Cardiac ventricle fibroblast (primary cell): Measurements from ENCODE around the genes GAGE12C, GAGE12D, NUDT11, MAGED1 and SSX7.

DNA sequence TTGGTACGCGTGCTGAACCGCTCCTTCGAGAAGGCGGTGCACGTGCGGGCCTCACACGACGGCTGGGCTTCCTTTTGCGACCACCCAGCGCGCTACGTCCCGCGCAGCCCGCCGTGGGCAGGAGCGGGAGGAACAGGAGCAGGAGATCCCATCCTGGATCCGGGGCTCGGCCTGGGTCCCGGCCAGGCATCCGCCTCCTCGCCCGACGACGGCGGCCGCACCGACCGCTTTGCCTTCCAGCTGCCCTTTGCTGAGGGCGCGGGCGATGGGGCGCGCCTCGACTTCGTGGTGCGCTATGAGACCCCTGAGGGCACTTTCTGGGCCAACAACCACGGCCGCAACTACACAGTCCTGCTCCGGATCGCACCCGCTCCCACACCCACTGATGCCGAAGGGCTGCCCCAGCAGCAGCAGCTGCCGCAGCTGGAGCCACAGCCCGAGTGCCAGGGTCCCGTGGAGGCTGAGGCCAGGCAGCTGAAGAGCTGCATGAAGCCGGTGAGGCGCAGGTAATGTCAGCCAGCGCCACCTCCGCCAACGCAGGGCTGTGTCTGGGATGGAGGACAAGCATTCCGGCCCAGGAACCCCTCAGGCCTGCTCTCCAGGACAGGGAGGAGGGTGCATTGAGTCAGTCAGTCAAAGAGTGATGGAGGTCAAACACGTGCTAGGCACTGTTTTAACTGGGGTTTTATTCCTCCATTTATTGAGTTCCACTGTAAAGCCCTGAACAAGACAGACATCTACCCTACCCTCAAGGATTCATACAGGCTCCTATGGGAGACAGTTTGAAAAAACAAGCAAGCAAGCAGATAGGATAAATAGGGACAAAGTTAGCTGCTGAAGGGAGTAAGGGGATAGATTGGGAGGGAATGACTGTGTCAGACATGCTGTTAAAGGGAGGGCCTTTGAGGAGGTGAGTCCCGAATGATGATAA is 1.0 kb downstream of the PPP1R3F start:
- RAMPAGE, long total RNA = no peak

DNA sequence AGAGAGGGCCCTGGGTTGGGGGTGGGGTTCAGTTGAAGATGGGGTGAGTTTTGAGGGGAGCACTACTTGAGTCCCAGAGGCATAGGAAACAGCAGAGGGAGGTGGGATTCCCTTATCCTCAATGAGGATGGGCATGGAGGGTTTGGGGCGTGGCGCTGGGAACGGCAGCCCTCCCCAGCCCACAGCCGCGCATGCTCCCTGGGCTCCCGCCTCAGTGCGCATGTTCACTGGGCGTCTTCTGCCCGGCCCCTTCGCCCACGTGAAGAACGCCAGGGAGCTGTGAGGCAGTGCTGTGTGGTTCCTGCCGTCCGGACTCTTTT is at the start of gene GAGE12C:
Gene GAGE12C, plus strand, starts transcription at position 234 of the 320 bp plus-strand sequence.
- RAMPAGE, long total RNA = no peak

GRCh38 chrX:49541328-49541802 is at the start of gene GAGE12D:
TSS of gene GAGE12D (plus strand) at chrX:49541733.
- RAMPAGE, long total RNA = no peak

GRCh38 chrX:49844411-49845042 is 15.4 kb downstream of the PAGE4 start:
- RAMPAGE, long total RNA = no peak

DNA sequence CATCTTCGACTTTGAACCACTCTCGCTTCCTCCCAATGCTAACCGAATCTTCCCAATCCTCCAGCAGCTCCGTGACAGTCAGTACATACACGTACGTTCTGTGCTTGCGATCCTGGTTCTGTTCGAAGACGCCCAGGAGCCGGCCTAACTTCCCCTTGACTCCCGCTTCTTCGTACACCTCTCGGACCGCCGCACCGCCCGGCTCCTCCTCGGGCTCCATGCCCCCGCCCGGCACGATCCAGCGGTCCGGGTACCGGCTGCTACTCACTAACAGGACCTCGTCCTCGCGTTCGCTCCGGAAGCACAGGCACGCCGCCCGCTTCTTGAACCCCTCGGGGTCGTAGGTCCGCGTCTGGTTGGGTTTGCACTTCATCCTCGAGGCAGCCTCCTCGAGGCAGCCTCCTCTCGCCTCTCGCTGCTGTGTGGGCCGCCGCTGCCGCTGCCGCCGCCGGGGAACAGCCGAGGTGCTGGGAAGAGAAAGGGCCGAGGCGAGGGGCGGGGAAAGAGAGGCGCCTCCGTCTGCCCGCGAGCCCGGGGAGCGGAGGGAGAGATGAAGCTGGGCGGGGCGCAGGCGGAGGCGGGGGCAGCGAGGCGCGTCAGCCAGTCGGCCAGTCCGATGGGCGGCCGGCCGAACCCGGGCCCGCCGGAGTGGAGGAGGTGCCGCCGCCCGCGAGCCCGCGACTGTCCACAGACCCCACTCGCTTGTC is at the start of gene NUDT11:
Gene NUDT11, minus strand, starts transcription at position 521 of the 707 bp plus-strand sequence.
- RAMPAGE, long total RNA = start-site peak on the minus strand centred at position 503 of the sequence, 62 bp wide, 60 and 18 reads in 2 replicates

GRCh38 chrX:51496779-51497355 is 475 bp upstream of the NUDT11 start:
- RAMPAGE, long total RNA = no peak

DNA sequence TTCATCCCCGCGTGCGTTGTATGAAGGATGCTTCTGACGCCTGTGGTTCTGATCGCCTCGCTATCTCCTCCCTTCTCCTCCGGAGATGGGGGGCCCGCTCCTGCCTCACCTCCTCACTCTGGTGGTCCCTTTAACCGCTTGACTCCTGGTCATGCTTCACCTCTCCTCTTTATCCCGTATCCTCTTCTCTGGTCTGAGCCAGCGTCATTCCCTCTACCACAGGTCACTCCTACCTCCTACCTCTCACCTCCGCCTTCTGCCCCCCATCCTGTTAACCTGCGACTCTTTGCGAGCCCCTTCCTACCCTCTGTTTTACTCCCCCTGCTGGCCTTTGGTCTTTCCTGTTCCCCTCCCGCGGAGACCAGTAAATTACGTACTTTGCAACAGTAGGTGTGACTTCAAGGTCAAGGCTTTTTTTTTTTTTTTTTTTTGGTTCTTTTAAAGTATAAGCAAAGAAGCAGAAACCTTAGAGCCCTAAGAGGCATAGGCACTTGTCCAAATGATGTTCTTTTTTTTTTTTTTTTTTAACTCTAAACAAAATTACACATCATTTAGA is 60.1 kb downstream of the GSPT2 start:
- RAMPAGE, long total RNA = no peak

GRCh38 chrX:51891710-51892756 is 1.4 kb upstream of the MAGED1 start:
- RAMPAGE, long total RNA = no peak

- RAMPAGE, long total RNA = start-site peak on the plus strand at chrX:51893623-51893710, 3,041 and 26 reads in 2 replicates
Observed at GRCh38 chrX:51892849-51893818, at the start of gene MAGED1. TSS of gene MAGED1 (plus strand) at chrX:51893623.

DNA sequence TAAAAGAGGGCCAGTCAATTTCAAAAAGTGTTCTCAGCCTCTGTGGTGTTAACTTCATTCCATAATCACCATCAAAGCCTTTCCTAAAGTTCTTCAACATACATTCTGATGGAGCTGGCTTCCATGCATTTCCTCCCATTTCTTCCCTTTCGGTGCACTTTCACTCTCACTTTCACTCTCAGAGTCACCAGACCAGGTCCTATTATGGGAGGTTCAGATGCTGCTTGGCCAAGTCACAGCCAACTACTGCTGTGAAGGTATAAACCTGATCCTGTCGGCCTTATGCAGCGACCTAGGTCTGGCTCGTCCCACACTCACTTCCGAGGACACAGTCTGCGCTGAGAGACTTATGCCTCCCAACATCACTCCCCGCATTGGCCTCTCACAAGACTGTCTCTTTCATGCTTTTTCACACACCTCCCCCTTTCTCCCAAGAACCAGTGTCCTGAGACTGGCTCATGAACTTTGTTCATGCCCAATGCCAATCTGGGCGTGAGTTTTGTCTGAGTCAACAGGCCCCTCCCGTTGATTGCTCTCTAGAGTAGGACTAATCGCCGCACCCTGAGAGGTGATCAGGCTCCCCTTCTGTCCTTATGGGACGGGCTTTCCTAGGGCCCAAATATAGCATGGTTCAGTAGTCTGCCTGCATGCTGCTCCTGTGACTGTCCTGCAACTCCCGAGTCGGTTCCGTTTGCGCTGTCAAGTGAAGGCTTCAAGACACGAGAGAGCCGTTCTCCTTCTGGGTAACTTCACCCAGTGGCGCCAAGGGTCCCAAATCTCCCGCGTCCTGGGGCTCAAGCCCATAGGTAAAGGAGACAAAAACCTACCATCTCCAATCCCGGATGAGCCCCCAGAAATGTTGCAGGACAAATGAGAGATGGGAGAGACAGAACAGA is 60.9 kb upstream of the XAGE1B start:
- RAMPAGE, long total RNA = no peak

DNA sequence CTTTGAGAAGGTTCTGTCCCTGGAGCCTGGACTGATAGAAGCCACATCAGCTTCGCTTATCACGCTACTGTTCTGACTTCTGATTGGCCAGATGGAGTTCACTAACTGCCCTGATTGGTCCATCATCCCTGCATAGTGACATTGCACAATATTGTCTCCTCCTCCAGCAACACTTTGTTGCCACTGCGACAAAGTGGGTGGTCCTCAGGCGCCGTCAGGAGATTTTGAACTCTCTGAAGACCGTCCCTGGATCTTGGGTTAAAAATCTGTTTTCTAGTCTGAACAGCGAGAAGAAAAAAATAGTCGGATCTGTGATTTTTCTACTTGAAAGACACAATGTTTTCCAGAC is at the start of gene SSX7:
Gene SSX7, minus strand, starts transcription at position 30 of the 349 bp plus-strand sequence.
- RAMPAGE, long total RNA = no peak

DNA sequence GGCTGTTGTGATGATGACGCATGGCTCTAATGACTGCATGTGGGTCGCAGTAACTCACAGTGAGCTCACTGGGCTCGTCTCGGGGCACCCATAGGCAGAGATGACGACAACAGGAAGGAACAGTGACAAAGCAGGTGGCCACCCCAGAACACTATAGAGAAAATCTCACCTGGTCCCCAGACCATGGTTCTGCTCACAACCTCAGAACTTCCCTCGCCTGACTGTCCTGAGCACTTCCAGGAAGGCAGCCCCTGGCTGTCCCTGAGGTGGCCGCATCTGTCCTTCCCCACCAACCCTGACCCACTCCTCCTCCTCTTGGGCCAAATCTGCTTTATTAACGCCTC is 30.8 kb upstream of the FAM156A start:
- RAMPAGE, long total RNA = no peak

GRCh38 chrX:53196211-53197015 is 28.6 kb downstream of the KDM5C start:
- RAMPAGE, long total RNA = no peak

- RAMPAGE, long total RNA = no peak
Observed at GRCh38 chrX:53376383-53376902, 46.0 kb downstream of the SMC1A start.

DNA sequence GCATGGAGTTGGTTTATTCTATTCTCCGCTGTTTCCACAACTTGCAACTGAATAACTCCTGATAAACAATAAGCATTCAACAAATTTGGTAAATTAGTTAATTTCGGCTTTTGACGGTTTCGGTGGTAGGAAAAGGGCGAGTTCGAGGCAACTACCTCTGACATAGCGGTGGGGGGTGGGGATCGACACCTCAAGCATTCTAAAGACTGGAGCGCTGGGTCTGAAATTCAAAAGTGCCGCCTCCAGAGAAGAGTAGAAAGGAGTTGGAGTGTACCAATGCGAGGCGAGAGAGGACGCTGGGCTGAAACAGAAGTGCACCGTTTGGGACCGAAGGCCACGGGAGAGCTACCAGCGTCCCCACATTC is 732 bp downstream of the SMC1A start:
- RAMPAGE, long total RNA = no peak

- RAMPAGE, long total RNA = no peak
Observed at GRCh38 chrX:53433663-53434040, 518 bp downstream of the HSD17B10 start.

GRCh38 chrX:53556070-53556518 is 121.9 kb upstream of the HSD17B10 start:
- RAMPAGE, long total RNA = no peak

GRCh38 chrX:53558472-53559109 is 124.4 kb upstream of the HSD17B10 start:
- RAMPAGE, long total RNA = no peak

GRCh38 chrX:53584715-53585428 is 101.6 kb downstream of the HUWE1 start:
- RAMPAGE, long total RNA = no peak

DNA sequence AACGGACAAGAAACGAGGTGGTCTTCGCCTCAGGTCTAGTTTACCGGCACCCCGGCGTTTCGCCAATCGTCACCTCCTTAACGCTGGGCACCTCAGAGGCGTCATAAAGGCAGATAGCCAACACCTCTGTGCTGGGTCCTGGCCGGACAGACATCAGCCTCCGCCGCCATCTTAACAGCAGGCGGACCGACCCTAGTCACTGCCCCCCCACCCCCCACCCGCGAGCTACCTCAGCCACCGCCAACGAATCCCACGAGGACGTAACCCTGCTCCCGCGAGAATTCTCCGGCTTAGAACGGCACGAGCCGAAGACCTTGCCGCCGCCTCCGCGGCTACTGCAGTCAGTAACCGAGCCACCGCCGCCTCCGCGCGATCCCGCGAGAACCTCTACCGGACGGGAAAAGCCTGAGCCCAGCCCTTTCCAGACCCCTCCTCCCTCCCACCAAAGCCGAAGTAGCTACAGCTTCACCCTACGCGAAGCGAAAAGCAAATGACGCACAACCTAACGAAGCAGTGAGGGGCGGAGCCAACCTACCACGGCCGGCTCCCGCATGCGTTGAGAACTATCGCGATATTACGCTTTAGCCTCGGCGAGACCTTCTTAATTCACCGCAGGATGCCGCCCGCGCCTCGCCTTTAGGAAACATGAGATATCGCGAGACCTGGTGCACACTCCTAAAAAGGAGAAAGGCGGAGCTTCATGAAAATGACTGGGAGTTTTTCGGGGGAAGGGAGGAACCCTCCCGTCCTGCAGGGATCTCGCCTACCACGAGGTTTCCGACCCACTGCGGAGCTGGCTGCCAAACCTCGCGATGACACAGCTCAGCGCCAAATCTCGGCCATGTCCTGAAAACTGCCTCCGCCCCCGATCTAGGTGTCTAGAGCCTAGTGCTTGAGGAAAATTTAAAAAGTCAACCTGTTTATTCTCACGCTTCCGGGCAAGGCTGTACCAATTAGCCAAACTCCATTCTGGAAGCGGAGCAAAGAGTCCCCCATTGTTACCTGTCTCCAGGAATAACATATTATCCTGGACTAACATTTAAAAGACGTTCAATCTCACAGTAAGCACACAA is 2.5 kb downstream of the HUWE1 start:
- RAMPAGE, long total RNA = no peak